Left common carotid artery plus branches (tissue), 1 donor: ENCODE results near the genes SPAG7 and CAMTA2.

- PRO-cap: no peak
These were observed 1.0 kb upstream of the TM4SF5 start for GRCh38 chr17:4770673-4771083.

DNA sequence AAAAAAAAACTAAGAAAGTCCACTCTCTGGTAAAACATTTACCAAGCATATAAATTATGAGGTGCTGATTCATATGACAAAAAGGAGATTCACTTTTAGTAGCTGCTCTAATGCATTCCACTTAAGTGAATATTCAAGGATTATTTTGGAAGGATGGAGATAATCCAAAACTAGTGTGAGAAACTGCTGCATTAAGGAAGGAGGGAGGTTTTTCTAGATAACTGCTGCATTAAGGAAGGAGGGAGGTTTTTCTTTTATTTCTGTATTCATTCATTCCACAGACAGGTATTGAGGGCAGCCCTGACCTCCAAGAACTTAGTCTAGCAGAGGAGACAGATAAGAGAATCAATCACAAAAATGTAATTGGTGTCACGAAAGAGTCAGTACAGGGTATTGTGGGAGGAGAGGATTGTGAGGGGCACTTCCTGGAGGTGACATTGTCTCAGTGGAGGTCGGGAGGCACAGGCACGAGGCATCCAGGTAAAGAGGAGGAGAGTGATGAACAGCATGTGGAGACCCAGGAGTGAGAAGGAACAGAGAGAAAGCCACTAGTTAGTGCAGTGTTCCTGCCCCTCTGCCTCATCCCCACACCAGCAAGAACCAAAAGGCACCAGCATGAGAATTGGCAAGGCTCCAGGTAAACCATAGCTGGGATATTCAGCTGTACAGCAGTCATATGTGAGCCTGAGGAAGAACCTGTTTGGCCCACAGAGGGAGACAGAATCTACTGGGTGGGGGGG is 19.0 kb downstream of the MINK1 start:
- PRO-cap: no peak

- PRO-cap: no peak
These were observed 20.2 kb downstream of the MINK1 start for GRCh38 chr17:4853268-4853825.

DNA sequence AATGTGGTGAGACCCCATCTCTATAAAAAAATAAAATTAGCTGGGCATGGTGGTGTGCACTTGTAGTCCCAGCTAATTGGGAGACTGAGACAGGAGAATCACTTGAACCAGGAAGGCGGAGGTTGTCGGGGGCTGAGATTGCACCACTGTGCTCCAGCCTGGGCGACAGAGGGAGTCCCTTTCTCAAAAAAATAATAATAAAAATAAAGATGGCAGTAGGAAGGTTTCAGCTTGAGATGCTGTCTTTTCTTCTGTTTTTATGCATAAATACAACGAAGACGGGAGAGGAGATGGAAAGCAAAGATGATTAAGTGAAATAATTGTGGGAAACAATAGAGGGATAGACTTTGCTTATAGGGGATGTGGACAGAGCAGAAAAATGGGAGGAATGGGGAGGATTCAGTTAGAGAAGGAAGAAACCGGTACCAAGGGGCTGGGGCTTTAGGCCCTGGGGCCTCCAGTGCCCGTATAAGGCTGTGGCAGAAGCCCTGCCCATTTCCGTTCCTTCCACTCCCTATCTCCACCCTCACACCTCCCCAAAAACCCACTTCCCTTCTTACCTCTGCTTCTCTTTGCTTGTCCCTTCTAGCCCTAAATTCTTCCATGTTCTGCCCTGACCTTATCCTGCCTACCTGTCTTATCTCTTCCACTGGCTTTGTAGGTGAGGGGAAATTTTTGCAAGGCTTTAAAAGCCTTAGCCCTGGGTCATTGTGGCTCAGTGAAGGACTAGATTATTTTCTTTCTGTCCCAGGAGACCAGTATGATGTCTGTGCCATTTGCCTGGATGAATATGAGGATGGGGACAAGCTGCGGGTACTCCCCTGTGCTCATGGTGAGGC is 4.0 kb downstream of the RNF167 start:
- PRO-cap: no peak

- PRO-cap: bidirectional peak, plus-strand start at chr17:4950153, minus-strand start at chr17:4949814
These were observed 677 bp upstream of the ENO3 start for GRCh38 chr17:4949993-4950891.

- PRO-cap: no peak
These were observed 7.1 kb downstream of the SPAG7 start for GRCh38 chr17:4960548-4960947.

- PRO-cap: bidirectional peak, plus-strand start at chr17:4967976, minus-strand start at chr17:4967813
These were observed at the start of gene SPAG7 for GRCh38 chr17:4967648-4968628. TSS of gene SPAG7 (minus strand) at chr17:4967817.

GRCh38 chr17:4986812-4987887 is at the start of gene CAMTA2:
TSS of gene CAMTA2 (minus strand) at chr17:4987675.
- PRO-cap: bidirectional peak, plus-strand start at chr17:4987794, minus-strand start at chr17:4987662

- PRO-cap: no peak
These were observed 625 bp upstream of the CAMTA2 start for GRCh38 chr17:4987888-4988712.

DNA sequence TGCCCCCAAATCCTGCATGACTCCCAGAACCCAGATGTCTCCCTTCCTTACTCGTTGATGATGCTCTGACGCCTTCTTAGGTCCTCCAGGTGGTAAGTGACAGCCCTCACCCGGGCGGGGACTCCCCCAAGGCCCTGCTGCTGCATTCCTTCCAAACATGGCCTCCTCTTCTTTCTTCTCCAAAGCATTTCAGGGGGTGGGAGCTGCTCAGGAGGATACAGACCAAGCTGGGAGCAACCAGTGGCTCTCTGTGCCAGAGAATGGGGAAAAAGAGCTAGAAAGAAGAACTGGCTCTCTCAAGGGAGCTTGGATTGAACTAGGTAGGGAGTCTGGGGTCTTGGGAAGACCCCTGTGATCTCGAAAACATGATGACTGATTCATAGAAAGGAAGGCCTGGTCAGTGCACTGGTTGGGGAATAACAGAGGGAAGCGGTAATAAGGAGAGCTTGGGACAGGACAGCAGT is 1.9 kb upstream of the CAMTA2 start:
- PRO-cap: no peak

DNA sequence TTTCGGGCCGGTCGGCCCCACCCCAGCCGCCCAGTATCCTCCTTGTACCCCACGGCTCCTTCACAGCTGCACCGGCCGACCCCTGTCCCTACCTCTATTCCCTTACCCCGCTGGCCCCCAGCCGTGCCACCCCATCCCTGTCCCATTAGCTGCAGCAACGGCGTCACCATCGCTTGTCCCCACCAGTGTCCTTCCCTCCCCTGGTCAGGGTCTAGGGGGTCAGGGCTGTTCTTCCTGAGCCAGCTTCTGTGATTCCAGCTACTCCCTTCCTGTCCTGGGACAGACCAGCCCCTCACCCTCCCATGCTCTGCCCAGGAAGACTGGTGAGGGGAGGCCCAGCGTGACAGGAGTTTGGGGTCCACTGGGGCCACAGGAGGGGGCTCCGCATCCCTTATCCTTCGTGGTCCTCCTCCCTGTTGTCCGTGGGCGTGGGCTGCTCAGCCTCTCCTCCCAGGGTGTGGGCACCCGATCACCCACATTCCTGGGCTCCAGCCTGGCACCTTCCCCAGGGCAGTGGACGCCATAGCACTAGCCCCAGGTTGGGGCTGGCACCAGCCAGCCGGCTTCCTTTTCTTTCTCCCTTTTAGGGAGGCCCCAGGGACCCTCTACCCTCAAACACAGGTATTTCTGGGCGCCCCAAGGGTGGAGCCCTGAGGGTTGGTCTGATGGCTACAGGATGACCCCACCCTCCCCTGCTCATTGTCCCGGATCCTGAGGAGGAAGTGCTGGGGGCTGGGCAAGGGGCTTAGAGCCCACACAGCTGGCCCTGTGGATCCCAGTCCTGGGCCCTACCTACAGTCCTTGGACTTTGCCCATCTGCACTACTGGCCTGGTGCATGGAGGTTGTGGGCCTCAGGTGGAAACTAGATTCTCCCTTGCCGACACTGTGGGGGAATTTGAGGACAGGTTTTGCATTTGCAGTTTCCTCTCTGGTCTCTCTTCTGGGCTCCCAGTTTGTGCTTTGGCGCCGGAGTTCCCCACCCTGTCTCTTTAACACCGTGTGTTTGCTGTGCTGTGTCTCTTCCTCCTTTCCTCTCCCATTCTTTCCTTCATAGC is 1.0 kb downstream of the KIF1C start:
- PRO-cap: no peak

- PRO-cap: no peak
These were observed 5.8 kb downstream of the KIF1C start for GRCh38 chr17:5003164-5004313.

- PRO-cap: no peak
These were observed 759 bp downstream of the DERL2 start for GRCh38 chr17:5485175-5485662.

- PRO-cap: no peak
These were observed 2.2 kb upstream of the WSCD1 start for GRCh38 chr17:6068036-6068271.

GRCh38 chr17:6098326-6098902 is 28.2 kb downstream of the WSCD1 start:
- PRO-cap: no peak

DNA sequence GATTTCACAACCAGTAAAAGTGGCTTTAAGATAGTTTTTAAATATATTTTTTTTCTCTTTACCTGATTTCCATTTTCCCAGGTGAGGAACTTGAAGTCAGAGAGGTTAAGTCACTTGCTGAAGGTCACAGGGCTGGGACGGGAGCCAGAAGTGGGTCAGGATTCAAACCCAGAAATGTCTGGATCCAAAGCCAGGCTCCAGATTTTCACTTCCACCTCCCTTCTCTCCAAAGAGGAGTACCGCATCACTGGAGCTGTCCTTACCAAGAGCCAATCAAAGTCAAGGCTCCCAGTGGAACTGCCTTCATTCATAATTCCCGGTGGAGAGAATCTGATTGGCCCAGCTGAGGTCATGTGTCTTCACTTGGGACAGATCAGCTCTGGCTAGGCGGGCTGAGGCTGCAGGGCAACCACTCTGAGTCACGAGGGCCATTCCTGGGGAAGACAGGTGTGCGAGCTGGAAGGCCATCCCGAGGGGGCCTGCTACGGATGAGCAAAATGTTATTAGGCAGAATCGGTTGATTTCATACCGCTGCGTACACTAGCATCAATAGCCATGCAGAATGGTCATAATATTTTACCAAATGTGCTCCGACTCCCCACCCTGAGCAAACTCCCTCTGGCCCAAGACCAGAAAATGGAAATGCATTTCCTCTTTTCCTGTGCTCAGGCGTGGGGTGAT is 111.3 kb downstream of the AIPL1 start:
- PRO-cap: no peak

DNA sequence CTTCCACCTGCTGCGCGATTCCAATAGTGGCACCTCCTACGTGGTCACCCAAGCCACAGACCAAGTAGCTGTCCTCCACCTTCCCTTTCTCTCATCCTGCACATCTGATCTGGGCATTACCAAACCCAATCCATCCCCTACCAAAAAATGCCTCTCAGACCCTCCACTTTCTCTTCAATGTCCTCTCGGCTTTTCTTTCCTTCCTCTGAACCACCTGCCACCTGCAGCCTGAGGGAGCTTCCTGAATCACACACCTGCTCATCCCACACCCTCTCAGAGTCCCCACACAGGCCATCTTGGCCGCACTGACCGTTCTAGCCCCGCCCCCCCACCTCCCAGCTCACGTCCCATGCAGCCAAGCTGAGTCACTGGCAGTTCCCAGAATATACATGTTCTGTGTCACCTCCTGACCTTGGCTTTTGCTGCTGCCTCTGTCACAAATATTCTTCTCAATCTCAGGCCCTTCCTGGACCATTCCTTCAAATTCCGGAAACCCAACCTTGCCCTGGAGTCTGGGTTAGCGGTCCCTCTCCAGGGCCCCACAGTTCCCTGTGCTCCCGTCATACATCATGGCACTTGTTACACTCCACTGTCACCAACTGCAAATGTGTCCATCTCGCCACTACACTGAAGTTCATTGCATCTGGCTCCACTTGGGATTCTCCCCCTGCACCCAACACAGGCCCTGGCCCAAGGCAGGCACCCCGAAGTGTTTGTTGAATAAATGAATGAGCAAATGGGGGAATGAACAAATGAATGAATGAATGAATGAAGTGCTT is 12.7 kb downstream of the PIMREG start:
- PRO-cap: no peak

DNA sequence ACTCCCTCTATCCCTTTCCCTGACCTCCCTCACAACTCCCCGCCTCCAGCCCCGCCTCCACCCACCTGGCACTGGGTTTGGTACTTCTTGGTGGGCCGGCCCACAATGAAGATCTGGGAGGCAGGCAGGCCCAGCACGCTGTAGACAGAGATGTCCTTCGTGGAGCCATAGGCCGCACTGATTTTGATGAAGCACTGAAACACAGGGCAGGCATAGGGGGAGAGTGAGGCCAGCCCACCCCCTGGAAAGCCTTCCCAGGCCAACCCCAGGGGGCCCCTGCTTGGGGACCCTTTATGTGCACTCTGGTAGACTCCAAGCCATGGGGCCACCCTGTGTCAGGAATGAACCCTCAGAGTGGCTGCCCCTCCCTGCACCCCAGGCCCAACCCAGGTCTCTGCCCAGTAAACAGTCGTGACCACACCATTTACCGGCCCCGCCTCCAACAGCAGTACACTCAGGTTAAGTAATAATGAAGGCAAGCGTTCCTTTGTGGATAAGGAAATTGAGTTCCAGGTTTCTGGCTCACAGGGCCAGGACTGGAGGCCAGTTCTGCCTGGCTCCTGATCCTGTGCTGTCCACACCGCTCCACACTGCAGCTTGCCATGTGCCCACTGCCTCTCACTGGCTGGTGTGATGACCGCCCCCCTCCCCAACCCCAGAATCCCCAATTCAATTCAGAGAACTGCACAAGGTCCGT is 13.4 kb downstream of the PIMREG start:
- PRO-cap: no peak

DNA sequence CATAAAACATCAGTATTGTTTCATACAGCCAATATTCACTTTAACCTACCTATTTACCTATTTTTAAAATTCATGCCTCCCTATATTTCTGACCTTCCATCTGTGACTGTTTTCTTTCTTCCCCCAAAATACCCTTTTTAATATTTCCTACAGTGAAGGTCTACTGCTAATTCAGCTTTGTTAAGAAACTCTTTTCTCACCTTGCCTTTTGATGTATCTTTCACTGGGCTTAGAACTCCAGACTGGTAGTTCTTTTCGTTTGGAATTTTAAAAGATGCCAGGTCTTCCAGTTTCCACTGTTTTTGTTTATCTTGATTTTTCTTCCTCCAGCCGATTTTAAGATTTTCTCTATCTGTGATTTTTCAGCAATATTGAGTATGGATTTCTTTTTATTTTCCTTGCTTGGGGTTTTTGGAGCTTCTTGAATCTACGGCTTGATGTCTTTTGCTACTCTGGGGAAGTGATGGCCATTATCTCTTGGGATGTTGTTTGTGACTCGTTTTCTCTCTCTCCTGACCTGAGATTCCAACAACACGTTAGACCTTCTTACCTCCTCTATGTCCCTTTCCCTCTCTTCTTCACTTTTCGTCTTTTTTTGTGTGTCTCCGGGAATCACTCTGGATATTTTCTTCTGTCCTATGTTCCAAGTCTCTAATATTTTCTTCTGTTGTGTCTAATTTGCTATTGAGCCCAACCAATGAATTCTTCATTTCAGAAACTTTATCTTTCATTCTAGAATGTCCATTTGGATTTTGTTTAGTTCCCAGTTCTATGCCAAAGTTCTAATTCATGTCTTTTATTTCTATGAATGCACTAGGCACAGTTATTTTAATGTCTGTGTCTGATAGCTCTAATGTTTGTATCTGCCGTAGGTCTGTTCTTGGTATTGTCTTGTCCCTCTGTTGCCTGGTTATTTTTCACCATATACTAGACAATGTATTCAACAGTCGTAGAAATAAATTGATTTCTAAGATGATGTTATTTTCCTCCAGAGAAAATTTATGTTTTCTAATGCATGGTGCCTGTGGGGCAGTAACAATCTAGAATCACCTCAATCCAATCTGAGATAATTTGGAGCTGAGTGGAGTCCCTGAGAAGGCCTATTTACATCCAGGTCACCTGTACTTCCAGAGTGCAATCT is 27.0 kb upstream of the PITPNM3 start:
- PRO-cap: no peak

GRCh38 chr17:6642143-6642812 is 1.4 kb downstream of the TXNDC17 start:
- PRO-cap: no peak